Panc1 (cell line): ENCODE data around the genes IARS1 and ZNF484.

- RRBS, 2 experiments, result no CpG with 5 or more reads among the region's 24 CpGs
These were observed 1.4 kb upstream of the NFIL3 start for GRCh38 chr9:91424913-91425520.

GRCh38 chr9:91577475-91578059, 153.9 kb upstream of the NFIL3 start:
- RRBS, 2 experiments, result no CpG with 5 or more reads among the region's 7 CpGs

- RRBS, 2 experiments, result no CpG with 5 or more reads among the region's 3 CpGs
These were observed 153.7 kb downstream of the ROR2 start for GRCh38 chr9:91796324-91796699.

DNA sequence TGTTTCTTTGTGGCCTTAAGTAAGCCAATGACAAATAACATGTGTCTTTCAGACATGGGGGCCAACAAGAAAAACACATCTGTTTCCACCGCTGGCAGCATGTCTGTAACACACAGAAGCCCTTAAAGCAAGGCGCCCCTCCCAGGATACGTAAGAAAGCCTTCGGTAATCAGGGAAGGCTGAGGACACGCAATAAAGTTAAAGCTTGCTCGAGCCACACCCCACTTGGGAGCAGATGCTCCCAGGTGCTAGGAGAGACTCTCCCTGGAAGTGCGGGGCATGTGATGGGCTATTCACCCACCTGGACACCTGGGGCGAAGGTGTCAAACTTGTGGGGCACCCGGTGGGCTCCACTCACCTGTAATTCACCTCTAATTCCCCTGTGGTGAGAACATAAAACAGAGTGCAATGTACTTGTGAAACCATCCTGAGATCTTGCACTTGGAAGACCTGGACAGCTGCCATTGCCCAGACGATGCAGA, 125.0 kb downstream of the ROR2 start:
- RRBS, 2 experiments, result no CpG with 5 or more reads among the region's 10 CpGs

DNA sequence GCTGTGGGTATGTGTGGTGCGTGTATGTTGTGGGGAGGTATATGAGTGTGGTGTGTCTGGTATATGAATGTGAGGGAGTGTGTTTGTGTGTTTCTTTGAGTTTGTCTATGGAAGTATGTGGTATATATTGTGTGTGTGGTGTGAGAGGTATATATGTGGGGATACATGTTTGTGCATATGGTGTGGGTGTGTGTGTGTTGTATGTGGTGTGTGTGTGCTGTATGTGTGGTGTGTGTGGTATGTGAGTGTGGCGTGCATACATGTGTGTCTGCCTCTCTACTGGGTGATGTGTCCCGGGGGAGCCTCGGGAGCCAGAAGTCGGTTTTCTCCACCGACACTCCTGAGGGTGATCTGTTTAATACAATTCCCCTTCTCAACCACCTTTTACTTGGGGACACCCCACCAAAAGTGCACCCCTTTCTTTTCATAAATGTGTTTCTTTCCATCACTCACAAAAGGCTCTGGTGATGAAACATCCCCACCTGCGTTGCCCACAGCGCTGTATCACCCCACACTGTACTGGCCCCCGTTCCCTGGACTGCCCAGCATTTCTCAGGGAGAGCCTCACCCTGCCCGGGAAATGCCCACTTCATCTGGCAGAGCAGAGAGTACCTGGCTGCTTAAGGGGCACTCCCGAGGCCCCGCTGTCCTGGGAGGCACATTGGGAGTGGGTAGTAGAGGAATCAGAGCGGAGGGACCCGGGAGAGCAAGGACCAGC, 110.4 kb downstream of the ROR2 start:
- RRBS, 2 experiments, result 3 to 22% methylated on average over 1 to 3 of the region's 14 CpGs

DNA sequence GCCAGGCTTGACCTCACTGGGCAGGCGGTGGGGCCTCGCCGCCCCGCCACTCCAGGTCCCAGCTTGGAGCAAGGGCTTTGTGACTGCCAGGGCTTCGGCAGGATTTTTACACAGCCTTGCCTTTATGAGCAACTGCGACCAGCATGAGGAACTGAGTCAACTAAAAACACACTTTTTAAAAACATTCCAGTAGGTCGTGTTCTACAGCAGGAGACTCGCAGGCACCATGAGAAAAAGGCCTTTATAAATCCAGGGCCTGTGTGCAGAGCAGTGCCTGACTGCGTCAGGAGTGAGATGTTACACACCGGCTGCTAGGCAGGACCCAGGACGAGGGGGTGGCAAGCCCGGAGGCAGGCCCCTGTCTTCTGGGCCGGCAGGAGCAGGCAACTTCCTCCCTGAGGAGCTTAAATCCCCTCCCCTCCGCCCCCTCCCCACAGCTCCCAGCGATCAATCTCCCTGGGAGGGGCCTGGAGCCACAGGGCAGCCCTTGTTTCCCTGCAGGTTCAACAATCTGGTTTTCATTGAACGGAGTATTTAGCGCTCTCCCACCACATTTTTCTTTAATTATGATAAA, 92.6 kb downstream of the ROR2 start:
- RRBS, 2 experiments, result 58 to 92% methylated on average over 2 of the region's 17 CpGs

DNA sequence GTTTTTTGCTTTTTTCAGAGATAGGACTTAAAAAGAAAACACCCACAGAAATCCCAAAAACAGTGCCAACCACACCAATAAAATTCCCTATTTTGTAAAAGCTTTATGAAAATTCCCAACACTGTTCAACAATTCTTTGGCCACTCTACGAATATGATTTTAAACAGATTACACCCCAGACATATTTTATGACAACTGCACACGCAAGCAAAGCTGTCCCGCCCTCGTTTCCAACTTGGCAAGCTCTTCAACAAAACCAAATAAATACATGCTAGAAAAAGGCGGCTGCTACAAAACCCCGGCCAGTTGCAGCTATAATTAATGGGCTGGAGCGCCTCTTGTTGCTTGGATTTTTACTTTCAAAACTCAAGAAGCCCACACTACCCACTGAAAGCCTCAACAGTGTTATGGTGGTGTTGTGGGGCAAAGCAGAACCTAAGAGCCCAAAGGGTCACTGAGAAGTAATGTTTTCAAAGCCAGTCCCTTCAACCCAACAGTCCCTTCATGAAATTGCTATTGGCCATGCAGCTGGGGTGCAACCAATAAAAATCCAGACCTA, 4.3 kb downstream of the ROR2 start:
- RRBS, 2 experiments, result no CpG with 5 or more reads among the region's 7 CpGs

DNA sequence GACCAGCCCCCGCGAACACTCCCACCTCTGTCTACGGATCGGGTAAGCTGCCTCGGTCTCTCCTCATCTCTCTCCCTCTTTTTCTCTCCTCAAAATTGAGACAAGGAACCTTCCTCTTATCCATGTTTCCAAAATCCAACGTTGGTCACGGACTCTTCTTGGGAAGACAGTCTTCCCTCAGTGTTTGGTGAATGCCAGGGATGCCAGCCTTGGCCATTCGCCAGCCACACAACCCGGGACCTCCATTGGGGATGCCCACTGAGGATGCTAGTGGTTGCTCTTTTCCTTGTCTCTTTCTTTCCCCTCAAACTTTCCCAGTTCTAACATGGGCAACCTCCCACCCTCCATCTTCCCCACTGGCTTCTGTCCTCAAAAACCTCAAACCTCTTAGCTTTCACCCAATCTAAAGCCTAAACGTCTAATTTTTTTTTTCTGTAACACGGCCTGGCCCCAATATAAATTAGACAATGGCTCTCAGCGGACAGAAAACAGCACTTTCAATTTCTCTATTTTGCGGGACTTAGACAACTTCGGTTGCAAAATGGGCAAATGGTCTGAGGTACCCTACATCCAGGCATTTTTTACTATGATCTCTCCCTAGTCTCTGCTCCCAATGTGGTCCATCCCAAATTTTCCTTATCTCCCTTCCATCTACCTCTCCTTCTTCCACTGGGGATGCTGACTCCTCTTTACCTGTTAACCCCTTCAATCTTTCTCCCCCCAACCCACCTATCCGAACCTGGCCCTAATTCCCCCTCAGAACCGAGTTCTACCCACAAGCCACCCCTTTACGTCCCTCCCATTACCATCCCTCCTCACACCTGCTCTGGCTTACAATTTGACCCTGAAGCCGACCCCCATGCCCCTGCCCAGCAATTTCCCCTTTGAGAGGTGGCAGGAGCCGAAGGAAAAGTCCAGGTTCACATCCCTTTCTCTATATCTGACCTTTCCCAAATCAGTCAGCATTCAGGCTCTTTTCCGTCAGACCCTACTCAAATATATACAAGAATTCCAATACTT, 42.7 kb downstream of the SPTLC1 start:
- RRBS, 2 experiments, result no CpG with 5 or more reads among the region's 20 CpGs

GRCh38 chr9:92293347-92294247, at the start of gene IARS1:
TSS of gene IARS1 (minus strand) at chr9:92293697.
- RRBS, 2 experiments, result under 1 to 7% methylated on average over 20 to 27 of the region's 62 CpGs

- RRBS, 2 experiments, result no CpG with 5 or more reads among the region's 6 CpGs
These were observed 14.1 kb downstream of the NOL8 start for GRCh38 chr9:92310986-92311478.

DNA sequence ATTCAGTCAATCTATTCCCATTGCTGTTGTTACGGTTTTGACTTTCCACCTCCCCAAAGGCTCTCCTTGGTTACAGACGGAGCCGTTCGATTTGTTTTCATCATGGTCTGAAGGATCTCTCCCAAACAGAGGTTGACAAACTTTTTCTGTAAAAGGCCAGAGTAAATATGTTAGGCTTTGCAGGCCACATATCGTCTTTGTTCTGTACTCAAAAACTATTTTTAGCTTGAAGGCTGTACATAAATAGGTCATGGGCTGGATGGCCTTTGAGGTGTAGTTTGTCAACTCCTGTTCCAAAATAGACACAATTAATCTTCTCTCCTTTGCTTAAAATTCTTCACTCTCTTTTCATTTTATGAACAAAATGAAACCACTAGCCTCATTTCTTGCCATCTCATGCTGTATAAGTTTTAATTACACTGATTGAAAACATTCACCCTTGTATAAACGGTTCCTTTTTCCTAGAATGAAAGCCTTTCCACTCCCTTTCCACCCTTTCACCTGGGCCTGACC, 11.9 kb downstream of the NOL8 start:
- RRBS, 2 experiments, result no CpG with 5 or more reads among the region's 6 CpGs

DNA sequence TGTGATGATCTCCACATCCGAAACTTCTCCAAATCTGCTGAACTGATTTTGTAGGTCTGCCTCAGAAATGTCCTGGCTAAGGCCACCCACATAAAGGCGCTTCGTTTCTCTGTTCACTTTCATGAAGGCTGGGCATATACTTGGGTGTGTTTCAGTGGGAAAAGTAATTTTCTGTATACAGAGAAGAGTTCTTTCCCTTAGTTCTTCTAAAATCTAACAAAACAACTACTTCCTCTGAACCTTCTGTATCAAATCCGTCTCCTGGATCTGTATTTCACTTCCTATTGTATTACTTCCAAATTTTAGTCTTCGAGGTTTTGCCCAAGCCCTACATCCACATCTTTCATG, 1.1 kb downstream of the NOL8 start:
- RRBS, 2 experiments, result no CpG with 5 or more reads among the region's 5 CpGs

DNA sequence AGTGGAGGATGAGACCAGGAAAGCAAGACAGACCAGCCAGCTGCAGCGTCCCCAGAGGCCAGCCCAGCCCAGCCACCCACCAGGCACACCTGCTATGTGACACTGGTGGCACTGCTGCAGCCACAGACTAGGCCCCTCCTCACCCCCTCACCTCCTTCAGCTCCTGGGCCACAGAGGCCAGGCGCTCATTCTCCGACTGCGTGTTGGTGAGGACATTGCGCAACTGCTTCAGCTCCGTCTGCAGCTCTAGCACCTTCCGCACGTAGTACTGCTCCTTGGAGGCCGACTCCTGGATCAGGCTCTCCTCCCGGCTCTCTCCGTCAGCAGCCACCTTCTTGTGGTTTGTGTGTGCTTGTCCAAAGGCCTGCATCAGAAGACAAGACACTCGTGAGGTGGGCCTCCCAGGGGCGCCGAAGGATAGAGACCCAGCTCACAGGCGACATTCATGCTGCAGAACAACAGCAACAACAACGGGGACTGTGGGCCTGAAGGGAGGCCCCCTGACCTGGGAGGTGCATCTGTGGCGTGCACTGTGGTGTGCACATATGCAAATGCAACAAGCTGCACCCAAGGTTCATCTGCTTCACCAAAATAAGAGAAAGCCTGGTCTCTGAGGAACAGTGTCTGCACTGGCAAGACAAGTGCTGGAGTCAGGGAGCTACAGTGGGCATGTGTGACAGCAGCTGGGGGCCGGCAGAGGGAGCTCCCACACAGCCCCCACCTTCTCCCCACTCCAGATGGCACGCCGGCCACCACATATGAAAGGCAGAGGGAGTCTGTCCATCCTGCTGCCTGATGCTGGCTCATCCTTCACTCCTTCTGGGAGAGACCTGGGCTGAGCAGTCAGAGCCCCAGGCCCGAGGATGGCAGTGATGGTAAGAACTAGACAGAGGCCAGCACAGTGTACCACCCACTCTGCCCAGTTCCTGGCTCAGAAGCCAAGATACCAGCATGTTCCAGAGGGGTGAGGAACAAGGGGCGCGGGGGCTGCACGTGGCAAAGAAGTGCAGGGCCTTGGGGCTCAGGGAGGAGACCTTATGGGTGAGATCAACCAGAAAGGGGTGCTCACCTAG, 35.4 kb downstream of the BICD2 start:
- RRBS, 2 experiments, result 46 to 64% methylated on average over 3 of the region's 24 CpGs

- RRBS, 2 experiments, result 1 to 7% methylated on average over 24 to 25 of the region's 47 CpGs
These were observed 799 bp downstream of the BICD2 start for GRCh38 chr9:92763660-92764407.

DNA sequence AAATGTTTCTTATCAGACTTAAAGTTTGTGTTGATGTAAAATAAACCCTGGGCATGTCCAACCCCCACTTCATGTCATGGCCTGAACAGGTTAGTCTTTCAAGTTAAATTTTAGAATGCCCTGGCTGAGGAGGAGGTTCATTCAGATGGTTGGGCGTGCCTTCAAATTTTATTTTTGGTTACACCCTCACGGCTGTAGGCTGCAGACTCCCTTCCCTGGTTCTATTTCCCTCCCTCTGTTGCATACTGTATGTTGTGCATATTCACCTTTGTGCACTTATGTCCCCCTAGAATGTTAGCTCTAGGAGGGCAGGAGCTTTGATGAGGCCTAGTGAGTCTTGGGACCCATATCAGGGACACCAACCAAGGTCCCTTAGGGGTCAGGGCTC, 5.4 kb upstream of the BICD2 start:
- RRBS, 2 experiments, result no CpG with 5 or more reads among the region's 2 CpGs

DNA sequence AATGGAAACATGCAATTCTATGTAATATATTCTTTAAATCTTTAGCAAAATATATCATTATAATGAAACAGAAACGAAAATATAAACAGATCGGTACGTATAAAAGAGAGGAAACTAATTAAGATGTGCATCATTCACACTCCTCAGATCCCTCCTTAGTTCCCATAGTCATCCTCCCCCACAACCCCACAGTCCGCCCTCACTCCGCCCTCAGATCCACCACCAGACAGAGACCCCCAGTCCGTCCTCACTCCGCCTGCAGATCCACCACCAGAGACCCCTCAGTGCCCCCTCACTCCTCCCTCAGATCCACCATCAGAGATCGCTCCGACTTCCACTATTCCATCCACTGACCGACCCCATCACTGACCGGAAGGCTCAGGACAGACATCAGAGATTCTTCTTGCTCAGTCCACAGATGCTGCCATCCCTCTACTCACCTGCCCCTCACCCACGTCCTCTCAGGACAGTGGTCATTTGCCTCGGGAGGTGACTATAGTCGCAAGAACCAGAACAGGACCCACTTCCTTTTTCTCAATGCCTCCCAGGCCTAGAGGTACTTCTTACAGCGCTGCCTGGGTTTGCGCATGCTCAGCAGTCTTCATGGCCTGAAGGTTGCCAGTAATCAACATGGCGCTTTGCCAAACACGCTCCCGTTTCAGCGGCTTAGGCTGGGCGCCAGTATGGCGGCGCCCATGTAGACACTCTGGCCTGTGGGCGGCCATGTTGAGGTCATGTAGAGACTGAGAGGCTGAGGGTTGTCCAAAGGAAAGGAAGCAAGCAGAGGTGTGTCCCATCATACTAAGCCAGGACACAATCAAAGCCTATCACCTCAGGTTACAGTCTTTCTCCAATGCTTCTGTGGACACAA, at the start of gene ZNF484:
ZNF484 (minus strand) TSS at position 589 of the 871 bp plus-strand sequence.
- RRBS, 2 experiments, result no CpG with 5 or more reads among the region's 24 CpGs

GRCh38 chr9:92905023-92905692, 27.3 kb upstream of the ZNF484 start:
- RRBS, 2 experiments, result no CpG with 5 or more reads among the region's 10 CpGs

DNA sequence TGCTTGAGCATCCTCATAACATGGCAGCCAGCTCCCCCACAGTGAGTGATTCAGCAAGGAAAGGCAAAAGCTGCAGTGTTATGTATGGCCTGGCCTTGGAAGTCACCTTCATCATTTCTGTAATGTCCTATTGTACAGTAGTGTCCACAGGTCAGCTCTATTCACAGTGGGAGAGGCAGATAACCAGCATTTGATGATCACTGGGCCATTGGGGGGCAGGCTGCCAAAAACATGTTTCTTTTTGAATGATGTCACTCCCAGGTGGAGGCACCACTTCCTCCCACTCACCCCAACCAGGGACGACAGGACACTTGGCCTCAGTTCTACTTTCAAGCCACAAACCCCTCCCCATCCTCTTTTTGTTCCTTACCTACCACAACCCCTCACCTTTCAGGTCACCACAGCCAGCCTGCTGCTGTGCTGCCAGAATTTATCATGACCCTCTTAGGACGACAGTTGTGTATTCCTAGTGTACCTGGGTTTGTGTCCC, 14.6 kb downstream of the FGD3 start:
- RRBS, 2 experiments, result no CpG with 5 or more reads among the region's 2 CpGs

DNA sequence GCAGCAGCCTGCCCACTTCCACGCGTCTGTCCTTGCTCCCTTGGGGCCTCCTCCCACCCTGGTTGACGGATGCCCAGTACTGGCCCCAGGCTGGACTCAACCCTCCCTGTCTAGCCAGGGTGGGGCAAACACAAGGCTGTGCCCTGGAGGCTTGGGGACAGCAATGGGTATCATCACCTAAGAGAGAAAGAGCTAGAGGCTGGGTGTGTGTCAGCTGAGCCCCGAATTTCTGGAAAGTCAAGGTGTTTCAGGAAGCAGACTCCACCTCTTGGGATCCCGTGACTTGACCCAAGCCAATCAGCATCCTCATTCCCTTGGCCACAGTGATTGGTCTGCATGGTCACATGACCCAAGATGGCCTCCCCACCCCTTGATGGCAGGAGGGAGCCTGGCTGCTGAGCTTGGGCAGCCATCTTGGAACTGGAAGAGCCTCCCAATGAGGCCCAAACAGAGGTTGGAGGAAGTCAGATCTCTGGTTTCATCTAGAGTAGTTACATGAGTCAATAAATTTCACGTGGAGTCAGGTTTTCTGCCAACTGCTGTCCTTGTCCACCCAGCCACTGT, 17.5 kb upstream of the SUSD3 start:
- RRBS, 2 experiments, result no CpG with 5 or more reads among the region's 6 CpGs

GRCh38 chr9:93061703-93062497, 3.4 kb downstream of the SUSD3 start:
- RRBS, 2 experiments, result 89% methylated on average over 1 of the region's 18 CpGs; no CpG with 5 or more reads in 1 of the 2 experiments